Subcutaneous adipose tissue (tissue), 3 donors: ENCODE results near the gene ERCC4.

- PRO-cap: no peak
- RAMPAGE, long total RNA, 3 experiments: no peak in any of the 3 experiments
Observed at GRCh38 chr16:11773971-11774565, 23.0 kb downstream of the ZC3H7A start.

DNA sequence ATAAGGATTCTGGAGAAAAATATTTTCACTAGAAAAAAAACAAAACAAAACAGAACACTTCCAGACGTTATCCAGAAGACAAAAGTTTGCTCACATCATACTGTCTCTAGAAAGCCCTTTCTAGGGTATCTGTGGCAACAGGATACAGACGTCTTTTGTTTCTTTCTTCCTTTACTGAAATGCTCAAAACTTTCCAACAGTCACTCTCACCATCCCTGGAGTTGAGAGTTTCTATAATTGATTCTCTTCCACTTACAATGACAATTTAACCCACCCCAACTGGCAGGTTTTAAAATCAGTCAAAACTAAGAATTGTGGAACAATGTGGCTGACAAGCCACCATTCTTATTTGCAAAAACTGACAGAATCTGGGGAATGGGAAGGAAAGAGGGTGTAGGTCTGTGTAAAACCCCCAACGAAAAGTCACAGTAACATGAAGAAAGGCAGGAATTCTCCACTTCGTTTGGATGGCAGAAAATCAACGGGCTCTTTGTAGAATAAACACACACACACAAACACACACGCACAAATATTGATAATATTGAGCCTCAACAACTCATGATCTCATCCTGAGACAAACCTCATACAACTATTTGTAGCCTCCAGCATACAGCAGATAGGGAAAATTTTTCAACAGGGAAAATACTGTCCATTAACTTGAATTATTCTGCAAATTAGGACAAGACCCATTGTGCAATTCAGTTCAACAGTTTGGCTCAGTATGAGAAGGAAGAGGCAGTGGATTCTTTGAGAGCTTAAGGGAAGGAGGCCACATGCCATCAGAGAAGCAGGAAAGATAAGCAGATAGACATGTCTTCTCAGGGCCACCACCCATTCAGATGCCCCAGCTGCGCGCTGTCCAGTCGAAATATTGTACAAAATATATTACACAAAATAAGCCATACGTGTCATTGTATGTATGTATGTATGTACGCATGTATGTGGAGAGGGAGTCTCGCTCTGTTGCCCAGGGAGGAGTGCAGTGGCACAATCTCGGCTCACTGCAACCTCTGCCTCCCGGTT, 2.2 kb downstream of the ZC3H7A start:
- PRO-cap: no peak
- RAMPAGE, long total RNA, 3 experiments: no peak in any of the 3 experiments

DNA sequence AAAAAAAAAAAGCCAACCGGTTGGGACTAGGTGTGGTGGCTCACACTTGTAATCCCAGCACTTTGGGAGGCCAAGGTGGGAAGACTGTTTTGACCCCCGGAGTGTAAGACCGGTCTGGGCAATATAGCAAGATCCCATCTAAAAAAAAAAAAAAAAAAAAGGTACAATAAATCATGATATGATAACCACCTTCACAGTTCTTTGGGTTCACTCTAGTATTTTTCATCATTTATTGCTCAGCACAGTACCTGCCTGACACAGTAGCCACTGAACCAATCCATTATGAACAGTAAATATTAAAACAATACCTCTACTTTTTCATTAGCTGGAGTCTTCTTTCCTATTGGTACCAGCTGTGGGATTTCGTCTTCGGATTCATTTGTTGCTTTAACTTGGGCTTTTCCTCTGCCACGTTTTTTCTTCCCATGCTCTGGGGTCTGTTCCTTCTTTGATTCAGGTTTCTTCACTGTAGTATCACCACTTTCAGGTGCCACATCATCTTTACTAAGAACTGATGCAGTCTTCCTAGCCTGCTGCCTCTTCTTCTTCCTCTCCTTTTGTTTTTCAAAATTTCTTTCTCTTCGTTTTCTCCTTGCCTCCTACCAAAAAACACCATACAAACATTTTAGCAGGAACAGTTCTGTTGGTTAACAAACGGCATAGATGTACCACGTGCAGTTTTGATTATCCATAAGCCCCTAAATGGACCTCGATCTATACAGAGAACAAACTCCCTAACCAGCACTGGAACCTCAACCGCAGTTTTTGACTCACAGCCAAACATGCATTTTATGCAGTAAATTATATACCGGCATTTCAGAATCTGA, 11.7 kb downstream of the RSL1D1 start:
- PRO-cap: no peak
- RAMPAGE, long total RNA, 3 experiments: no peak in any of the 3 experiments

DNA sequence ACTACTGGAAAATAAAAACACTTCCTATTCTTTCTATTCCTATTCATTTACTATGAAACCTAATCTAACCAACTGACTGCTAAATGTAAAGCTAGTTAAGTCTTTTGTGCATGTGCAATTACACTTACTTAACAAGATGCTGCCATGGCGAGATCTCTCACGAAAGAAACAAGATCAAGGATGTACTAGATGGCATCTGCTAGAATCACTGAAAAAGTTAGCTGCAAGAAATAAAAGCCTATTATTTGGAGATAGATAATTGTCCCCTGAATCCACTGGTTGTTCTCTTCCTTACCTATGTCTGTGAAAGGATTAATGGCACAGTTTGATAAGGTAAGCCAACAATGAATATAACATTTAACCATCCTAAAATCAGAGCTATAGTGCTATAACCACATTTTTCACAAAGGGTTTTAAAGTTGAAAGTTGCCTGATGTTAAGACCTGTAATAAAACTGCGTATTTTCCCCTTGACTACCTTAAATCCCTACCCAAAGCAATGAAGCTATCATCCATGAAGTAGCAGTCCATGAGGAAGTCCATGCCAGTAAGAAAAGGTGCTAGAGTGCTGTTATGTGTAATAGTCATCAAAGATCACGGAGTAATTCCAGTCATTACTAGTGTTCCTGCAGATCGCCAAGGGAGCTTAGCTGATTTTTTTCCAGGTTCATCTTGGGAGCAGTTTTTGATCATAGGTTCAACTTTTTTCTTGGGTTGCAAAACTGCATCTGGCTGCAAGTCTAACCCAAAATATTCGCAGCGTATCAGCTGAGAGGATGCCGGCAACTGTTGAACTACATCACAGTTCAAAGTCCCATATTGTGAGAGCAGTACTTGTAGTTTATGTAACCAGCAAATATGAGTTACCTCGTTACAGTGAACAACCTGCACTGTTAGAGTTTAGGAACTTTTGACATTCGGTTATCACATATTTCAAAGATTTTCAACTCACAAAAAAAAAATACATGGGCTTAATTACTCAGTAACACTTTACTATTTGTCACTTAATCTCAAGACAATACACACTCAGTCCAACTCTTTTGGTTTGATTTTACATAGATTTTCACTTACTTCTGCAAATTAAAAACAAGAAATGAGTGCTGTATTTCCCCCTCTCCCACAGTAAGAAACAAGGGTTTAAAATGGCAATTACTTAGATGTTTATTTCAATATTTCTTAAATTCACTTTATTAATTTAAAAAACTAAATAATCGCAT, 18.2 kb upstream of the RSL1D1 start:
- PRO-cap: no peak
- RAMPAGE, long total RNA, 3 experiments: no peak in any of the 3 experiments

- PRO-cap: no peak
- RAMPAGE, long total RNA, 3 experiments: no peak in any of the 3 experiments
Observed at GRCh38 chr16:11897765-11898190, 18.0 kb downstream of the GSPT1 start.

- PRO-cap: no peak
- RAMPAGE, long total RNA, 3 experiments: no peak in any of the 3 experiments
Observed at GRCh38 chr16:12036967-12037442, 60.5 kb downstream of the SNX29 start.

DNA sequence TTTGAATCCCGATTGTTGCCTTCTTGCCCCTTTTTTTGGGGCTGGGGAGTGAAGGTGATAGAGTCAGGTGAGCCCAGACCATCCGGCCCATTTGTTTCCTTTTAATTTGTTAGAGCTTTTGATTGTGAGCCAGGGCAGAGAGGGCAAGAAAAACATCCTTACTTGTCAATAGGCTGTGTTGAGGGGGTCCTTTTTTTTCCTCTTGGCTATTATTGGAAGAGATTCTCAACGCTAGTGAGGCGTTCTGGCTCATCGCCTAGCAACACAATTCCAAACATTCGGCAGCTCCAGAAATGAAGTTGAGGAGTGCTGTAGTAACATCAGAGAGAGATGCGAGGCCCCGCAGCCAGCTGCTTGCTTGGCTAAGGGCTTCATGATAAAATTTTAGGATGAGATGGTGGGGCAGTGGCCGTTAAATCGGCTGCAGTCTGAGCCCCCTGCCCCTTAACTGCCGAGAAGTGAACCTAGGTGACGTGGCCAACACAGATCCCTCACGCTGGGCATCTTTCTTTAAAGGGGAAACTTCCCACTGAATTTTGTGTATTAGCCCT, 119.2 kb downstream of the SNX29 start:
- PRO-cap: no peak
- RAMPAGE, long total RNA, 3 experiments: no peak in any of the 3 experiments

DNA sequence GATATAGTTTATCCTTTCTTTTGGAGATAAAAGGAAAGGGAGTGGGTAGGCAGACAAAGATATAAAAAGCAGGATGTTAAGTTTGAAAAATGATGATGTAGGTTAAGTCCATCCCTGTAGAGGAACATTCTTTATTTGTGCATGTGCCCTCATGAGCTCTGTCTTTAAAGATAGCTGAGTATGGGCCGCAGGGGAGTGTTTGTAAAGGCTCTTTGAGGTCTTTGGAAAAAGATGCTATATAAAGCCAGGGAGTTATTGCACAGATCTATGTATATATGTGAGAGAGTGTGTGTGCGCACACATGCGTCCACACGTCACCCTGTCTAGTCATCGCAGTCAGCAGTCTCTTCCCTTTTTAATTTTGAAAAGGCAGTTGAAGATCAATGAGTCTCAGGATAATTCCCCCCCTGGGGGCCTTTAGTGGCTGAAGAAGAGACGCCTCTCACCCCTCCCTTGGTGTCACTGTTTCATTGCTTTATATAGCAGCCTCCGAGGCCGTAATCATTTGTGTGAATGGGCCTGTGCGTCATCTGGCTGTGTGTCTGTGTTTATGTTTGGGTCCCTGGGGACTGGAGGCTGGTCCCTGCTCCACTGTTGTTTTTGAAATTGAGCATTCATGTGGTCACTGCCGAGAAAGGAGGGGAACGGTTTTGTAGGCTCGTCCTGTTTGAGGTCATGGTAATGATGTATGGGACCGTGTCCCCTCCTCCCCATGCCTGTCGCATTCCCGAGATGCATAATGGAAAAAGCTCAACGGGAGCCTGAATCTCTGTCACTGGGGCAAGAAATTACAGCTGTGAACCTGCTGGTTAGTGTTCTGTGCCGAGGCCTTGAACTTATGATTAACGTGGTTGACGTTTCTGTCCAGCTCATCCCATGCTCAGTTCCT, 143.8 kb downstream of the SNX29 start:
- PRO-cap: no peak
- RAMPAGE, long total RNA, 3 experiments: no peak in any of the 3 experiments

DNA sequence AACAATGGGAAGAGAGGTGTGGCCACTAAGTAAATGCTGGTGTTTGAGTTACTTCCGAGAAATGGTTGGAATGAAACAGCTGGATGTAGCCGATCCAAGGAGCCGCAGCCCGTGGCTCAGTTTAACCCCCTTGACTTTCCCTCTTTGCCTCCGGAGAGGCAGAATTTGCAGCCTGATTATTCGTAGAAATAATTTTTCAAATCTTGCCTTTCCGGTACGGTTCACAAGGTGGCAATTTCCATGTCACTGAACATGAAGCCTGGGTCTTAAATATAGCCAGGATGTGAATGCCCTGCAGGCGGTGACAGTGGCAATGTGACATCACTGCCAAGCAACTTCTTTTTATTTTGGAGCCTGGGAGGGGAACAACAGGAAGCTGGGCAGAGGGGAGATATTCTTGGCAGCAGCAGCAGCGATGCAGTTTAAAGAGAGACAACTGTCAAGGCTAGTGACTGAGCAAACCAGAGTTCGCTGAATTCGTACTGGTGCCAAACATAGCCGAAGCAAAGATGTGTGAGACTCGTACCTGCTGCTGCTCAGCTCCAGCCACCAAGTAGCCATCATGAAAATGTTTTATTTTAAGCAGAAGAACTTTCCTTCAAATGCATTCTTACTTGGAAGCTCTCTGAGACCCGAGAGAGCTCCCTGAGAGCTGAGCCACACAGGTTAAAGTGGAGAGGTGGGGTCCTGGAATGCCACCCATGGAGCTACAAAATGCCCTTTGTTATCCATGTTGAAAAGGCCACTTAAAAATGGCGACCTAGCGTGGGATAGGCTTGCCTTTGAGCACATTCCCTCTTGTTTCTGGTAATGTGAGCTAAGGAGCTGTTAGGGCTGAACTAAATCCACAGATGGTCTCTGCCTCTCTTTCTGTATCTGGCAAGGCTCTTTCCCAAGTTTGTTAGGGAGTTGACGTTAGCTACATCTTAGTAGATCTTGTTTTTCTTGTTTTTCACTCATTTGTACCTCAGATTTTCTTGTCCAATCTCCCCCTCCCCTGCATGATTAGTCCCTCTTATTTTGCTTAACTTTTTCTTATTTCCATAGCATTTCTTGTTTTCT, 171.3 kb downstream of the SNX29 start:
- PRO-cap: no peak
- RAMPAGE, long total RNA, 3 experiments: no peak in any of the 3 experiments

DNA sequence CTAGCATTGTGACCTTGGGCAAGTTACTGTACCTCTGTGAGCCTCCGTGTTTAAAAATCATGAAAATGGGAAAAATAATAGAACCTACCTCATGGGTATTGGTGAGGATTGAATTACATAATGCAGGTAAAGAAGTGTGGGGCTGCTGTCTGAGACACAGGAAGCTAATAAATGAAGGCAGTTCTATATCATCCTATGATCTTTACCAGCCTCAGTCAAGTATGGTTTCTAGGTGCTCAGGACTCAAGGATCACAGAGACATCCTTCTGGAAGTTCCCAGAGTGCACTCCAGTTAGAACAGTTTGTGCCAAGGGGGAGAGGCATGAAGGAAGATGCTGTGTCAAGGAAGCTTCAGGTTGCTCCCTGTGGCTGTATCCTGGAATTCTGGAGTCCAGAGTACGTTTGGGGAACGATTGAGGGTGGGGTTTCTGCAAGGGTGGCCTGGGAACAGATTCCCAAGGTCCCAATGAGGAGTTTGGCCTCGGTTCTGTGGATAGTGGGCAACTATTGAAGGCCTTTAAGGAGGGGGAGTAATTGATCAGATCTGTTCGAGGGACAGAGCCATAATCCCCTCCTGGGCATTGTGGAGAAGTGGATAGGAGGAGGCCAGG, 173.2 kb downstream of the SNX29 start:
- PRO-cap: no peak
- RAMPAGE, long total RNA, 3 experiments: start-site peak on the plus strand in 1 of 3 experiments, centred at position 393 of the sequence, 16 reads per replicate

DNA sequence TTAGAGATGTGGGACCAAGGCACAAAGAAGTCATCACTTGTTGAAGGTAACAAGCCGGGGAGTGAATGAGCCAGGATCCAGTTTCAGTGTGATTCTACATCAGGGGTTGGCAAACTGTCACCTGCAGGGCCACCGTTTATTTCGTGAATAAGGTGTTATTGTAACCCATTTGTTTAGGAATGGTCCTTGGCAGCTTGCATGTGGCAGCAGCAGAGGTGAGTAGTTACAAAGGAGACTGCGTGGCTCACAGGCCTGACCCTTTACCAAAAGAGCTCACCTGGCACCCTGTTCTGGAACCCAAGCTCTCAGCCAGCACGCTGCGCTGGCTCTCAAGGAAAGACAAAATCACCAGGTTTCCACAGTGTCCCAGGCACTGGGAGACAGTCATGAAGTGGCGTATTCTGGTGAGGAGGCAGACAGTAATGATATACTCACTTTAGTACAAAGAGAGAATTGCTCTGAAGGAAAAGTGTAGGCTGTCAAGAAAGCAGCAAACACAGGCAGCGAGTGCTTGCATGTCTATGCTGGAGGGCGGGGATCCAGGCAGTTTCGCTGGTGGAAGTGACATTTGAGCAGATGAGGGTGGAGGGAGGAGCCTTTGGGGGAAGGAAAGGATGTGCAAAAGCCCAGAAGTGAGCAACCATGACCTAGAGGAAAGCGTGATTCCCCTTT, 191.3 kb downstream of the SNX29 start:
- PRO-cap: no peak
- RAMPAGE, long total RNA, 3 experiments: start-site peak on the plus strand in 1 of 3 experiments, centred at position 406 of the sequence, 5 reads per replicate

DNA sequence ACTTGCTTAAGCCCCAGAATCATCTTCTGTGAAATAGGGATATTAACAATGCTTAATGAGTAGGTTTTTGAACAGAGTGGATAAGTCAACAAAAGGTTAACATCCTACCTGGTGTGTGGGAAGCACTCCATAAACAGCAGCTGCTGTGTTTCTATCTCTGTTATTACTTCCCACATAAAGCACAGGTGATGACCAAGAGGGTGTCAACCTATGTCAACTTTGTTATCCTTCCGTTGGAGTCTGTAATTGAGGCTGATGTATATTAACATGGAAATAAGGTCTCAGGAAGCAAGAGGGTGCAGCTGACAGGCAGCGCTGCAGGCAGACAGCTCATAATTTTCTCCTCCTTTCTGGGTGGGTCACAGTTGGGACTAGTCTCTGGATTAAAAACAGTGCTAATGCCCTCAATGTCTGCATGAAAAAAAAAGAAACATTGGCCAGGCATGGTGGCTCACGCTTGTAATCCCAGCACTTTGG, 269.4 kb downstream of the SNX29 start:
- PRO-cap: no peak
- RAMPAGE, long total RNA, 3 experiments: no peak in any of the 3 experiments

DNA sequence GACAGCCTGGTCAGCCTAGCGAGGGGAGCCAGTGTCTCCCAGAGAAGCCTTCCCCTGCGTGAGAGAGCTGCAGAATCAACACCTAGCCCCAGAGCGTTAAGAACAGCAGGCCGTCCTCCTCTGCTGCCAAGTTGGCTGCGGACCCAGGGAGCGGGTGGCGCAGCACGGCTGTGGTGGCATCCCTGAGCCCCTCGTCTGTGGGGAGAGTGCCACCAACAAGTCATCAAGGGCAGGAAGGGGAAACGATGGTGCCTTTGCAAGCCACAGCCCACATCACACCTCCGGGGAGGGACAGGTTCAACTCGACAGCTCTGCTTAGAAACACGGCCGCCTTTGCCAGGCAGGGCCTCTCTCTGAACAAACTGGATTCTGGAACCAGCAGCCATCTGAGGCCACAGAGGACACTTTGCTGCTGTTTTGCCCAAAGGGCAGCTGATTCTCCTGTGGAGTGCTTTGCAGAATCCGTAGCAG, 270.8 kb downstream of the CPPED1 start:
- PRO-cap: no peak
- RAMPAGE, long total RNA, 3 experiments: no peak in any of the 3 experiments

- PRO-cap: no peak
- RAMPAGE, long total RNA, 3 experiments: no peak in any of the 3 experiments
Observed at GRCh38 chr16:12613670-12614355, 189.9 kb downstream of the CPPED1 start.

DNA sequence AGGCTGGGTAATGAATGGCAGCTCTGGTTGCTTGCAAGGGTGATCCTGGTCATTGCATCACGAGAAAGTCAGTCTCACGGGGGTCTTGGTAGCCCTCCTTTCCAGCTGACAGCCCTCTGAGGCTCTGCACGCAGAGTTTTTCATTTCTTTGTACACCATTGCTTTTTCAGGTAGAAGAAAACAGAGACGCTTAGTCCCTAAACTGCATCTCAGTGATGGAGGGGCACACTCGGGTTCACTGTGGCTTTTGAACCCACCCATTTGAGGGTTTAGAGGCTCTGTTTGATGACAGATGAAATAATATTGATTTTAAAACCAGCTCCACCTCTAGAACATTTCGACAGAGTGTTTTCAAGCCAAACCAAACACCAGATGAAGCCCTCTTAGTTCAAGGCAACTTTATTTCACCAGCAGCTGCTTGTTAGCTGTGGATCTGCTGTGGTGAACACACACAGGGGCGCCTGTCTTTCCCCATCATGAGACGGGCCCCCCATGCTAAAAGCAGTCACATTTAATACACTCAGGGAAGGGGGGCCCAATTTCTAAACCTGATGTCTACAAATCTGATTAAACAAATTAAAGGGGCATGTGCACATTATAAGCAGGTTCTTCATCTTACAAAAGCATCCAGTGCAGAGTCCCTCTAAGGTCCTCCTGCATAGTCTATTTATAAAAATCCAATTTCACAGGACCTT, 49.6 kb downstream of the CPPED1 start:
- PRO-cap: no peak
- RAMPAGE, long total RNA, 3 experiments: no peak in any of the 3 experiments

GRCh38 chr16:13794965-13795731, 124.8 kb upstream of the ERCC4 start:
- PRO-cap: no peak
- RAMPAGE, long total RNA, 3 experiments: no peak in any of the 3 experiments

- PRO-cap: no peak
- RAMPAGE, long total RNA, 3 experiments: no peak in any of the 3 experiments
Observed at GRCh38 chr16:13909824-13910353, 10.1 kb upstream of the ERCC4 start.

DNA sequence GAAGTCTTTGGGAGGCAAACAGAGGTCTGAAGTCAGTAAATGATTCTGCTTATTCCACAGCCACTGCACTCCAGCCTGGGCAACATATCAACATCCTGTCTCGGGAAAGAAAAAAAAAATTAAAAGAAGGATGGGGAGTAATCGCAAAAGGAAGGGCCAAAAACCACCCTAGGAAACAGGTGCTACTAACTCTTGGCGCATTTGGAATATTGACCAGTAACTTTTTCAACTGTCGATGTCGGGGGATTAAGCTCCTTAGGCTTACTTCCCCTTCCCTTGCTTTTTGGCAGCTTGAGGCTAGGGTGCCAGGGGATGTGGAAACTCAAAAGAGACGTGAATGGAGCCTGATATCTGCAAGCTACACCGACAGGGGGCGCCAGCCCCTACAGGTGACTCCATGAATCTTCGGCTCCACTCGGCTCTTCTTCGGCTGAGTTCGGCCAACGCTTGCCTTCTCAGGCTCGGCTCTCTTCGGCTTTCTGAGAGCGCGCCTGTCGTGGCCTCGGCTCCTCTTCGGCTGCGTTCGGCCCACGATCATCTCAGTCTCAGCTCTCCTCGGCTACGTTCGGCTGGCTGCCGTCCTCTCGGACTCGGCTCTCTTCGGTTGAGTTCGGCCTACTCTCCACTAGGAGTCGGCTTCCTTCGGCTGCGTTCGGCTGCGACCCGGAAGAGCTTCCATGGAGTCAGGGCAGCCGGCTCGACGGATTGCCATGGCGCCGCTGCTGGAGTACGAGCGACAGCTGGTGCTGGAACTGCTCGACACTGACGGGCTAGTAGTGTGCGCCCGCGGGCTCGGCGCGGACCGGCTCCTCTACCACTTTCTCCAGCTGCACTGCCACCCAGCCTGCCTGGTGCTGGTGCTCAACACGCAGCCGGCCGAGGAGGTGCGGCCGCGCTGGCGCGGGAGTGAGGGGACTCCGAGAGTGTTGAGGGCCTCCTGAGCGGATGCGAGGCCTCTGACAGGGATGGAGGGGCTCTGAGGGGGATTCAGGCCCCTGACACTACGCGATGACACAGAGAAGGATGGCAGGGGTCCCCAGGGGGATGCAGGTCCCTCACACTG, at the start of gene ERCC4:
ERCC4 (plus strand) TSS at position 666 of the 1,063 bp plus-strand sequence.
- PRO-cap: unidirectional peak, plus-strand start at position 711 of the sequence
- RAMPAGE, long total RNA, 3 experiments: start-site peak on the plus strand in 1 of 3 experiments, centred at position 665 of the sequence, 82 reads per replicate

DNA sequence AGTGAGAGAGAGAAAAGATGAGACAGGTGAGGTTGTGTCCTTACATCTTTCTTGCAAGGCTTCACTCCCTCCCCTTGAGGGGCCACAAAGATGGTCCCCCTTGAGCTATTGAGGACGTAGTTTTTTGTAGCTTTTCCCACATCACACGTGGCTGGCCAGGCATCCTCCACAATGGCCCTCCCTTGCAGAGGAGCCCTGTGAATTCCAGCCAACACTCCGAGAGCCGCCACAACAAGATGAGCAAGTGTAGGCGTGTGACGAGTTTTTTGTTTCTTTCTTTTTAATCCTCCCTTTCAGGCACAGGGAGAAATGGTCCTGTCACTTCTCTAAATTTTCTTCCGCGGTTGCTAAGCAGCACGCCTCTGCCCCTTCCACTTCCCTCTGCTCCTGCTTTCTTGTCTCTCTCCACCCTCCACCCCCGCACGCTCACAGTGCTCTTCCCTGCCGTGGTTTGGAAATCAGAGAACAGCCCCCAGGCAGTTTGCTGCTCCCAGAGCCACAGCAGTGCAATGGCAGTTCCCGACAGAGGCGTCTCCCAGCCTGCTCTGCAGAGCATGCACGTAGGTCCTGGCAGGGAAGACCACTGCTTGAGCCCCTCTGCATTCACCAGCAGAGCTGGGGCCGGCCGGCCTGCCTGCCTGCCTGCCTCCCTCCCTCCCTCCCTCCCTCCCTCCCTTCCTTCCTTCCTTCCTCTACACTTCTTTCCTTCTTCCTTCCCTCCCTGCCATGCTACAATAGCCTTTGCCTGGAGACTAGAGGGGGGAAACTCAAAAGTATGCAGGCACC, 67.9 kb upstream of the MRTFB start:
- PRO-cap: bidirectional peak, plus-strand start at position 501 of the sequence, minus-strand start at position 453 of the sequence
- RAMPAGE, long total RNA, 3 experiments: no peak in any of the 3 experiments

GRCh38 chr16:14237025-14237821, 166.1 kb downstream of the MRTFB start:
- PRO-cap: no peak
- RAMPAGE, long total RNA, 3 experiments: no peak in any of the 3 experiments